Foreskin fibroblast (primary cell): ENCODE measurements around the genes ASCL1, GLT8D2, TXNRD1 and C12orf75.

- RRBS, result 2% methylated on average over 16 of the region's 56 CpGs
These were observed at the start of gene ASCL1 for GRCh38 chr12:102957163-102958069. TSS of gene ASCL1 (plus strand) at chr12:102957674.

GRCh38 chr12:103455377-103455864, 40.3 kb downstream of the C12orf42 start:
- RRBS, result no CpG with 5 or more reads among the region's 2 CpGs

DNA sequence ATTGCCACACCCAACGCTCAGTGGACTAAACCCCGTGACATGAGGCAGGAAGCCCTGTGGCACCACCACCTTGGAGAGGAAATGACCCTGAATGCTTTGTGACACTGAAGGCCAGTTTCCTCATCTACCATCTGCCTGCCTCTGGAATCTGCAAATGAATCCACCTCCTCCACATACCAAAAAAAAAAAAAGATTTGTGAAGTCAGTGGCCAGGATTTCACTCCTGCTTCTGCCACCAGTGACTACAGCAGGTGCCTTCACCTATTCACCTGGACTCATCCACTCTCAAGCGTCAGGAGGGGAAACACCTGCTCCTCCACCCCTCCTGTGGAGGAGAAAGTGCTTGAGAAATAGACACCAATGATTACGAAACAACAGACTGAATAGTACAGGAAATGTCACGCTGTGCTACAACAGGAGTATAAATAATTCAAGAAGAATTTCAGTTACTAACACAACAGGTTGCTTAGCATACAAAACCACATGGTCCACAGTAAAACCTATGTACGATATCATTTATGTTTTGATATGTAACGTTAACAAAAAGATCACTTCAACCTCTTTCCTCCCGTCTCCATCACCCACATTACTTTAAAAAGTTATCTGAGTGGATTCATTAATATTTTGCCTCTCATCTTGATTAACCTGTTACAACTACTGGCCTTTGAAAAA, 41.3 kb downstream of the NT5DC3 start:
- RRBS, result no CpG with 5 or more reads among the region's 8 CpGs

DNA sequence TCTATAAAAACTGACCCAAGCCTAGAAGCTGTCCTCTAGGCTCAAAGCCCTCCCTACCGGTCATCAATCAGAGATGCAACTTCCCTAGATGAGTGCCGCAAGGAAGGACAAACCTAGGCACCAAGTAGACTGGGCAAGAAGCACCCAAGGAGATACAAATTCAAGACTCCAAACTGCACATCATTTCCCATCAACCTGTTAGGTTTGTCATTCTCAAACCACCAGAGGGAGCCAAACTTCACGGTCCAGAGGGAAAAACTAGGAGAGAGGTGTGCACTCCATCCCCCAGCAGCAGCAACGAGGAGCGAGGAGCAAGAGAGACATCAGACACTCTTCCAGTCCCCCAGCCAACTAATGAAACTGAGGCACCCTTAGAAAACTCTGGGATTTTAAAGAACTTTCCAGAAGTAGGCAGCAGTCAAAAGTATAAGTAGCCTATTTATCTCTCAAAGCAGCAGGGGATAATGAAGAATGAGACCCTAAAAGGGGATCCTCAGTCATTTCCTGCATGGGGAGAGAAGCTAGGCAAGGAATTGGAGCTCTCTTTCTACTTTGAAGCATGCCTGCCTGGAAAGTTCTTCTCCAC, 37.0 kb upstream of the NT5DC3 start:
- RRBS, result no CpG with 5 or more reads among the region's 5 CpGs

DNA sequence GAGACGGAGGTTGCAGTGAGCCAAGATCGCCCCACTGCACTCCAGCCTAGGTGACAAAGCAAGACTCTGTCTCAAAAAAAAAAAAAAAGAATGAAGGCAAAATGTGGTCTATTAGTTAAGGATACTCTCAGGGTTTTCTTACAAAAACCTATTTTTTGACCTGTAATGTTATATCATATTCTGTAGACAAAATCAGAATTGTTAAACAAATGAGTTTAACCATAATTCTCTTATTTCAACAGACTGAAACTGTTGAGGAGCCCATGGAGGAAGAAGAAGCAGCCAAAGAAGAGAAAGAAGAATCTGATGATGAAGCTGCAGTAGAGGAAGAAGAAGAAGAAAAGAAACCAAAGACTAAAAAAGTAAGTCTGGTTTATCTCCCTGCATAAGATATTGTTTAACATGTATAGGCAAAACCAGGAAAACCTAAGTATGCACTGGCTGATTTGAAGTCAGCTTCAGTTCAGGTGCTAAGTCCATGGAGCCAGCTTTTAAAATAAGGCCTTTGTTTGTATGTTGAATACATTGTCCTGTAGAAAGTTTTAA, 8.0 kb downstream of the HSP90B1 start:
- RRBS, result no CpG with 5 or more reads among the region's 2 CpGs

DNA sequence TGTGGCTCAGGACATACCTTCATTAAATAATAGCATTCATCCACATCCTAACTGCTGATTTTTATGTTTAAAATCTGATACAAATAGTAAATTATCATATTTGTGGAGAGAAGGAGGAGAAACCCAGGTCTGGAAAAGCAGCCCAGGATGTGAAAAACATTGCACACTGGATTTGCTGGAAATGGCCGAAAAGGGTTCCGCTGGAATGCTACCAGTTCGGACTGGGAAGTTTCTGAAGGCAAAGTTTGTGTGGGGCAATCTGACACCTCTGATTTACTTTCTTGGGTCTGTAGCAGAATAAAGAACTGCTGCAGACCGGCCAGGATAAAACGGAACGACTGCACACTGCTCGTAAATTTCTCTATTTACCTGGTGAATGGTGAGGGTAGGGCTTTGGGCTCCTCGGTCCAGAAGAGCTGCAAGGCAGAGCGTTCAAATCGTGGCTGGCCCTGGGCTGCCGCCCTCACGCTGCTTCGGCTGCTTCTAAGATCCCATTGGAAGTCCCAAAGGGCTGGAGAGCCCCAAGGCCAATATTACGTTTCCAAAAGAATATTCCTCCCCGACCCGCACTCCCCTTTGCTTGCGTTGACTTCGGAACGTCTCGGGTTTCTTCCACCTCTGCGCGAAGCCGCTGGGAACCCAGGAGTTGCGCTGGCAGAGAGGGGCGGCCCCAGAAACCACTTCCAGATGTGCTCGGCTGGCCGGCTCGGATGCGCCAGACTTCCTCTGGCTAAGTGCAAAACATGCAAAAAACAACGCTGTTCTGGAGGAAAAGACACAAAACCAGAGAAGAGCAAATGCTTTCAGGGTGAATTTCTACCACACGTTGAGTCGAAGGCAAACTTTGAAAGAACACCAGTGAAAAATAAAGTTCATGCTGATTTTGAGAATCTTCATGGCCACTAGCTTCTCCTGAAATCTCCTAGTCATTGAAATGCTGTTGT, at the start of gene GLT8D2:
TSS of gene GLT8D2 (minus strand) at position 662 of the 944 bp plus-strand sequence.
- RRBS, result no CpG with 5 or more reads among the region's 32 CpGs

- RRBS, result no CpG with 5 or more reads among the region's 6 CpGs
These were observed 35.4 kb upstream of the TXNRD1 start for GRCh38 chr12:104180046-104180775.

- RRBS, result 13% methylated on average over 8 of the region's 81 CpGs
These were observed at the start of gene TXNRD1 for GRCh38 chr12:104215497-104216350. TSS of gene TXNRD1 (plus strand) at chr12:104215779.

DNA sequence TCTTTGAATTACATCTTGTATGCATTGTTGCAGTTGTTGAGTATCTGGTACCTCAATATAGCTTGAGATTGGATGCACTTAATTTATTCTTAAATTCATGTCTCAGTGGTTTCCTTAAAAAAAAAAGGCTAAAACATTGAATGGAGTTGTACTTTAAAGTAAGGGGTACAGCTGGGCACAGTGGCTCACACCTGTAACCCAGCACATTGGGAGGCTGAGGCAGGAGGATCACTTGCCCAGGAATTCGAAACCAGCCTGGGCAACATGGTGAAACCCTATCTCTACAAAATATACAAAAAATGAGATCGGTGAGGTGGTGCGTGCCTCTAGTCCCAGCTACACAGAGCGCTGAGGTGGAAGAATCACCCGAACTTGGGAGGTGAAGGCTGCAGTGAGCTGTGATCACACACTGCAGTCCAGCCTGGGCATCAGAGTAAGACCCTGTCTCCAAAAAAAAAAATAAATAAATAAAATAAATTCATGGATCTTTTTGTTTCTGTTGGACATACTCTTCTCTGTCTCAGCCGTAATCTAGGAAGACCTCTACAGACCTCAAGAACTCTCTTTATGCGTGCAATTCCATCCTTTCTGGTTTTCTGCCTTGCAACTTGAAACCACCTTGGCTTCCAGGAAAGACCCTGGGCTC, 25.8 kb downstream of the EID3 start:
- RRBS, result no CpG with 5 or more reads among the region's 7 CpGs

DNA sequence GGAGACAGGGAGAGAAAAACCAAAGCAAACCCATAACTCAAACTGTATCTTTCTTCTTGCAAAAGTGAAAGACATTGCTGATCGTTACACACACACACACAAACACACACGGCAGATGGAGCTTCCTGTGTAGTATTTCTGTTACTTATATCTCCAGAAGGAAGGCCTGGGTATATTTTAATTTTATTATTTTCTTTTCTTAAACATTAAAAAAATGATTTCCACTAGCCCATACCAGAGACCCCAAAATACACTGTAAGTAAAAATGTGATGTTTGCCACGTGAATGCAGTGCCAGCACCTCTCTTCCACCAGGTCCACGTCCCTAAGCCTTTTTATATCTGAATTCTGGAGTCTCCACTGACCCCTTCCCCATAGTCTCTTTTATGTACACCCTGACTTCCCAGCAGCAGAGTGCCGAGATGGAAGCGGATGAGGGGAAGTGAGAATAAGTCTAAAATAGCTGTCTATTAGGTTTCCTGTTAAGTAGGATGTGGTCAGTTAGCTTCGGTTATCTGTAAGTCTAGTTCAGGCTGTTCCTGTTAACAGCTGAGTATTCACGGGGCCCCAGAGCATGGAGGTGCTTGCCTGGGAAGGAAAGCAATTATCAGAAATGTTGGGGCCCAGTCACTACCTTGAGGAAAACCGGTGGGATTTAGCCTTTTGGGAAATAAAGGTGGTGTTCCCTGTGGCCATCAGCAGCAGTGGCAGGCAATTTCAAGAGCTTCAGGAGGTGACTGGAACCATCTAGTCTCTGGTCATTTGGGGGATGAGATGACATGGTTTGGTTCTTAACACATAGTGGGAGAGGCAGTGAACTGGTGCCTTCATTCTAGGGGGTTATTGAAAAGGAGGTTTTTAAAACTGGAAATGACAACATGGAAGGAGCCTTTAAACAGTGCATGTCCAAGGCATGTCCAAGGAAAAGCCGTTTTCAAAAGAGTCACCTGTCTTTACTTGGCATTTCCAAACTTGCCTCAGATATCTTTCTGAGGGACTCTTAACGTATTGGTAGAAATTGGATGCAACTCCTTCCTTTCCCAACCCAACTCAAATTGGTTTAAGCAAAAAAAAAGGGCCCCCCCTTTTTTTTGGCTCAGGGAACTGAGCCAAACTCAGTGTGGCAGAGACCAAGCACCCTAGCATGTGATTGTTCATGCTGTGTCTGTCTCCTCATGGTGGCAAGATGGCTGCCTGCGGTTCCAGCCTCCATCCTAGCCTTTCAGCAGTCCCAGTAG, 21.8 kb downstream of the CHST11 start:
- RRBS, result no CpG with 5 or more reads among the region's 12 CpGs

DNA sequence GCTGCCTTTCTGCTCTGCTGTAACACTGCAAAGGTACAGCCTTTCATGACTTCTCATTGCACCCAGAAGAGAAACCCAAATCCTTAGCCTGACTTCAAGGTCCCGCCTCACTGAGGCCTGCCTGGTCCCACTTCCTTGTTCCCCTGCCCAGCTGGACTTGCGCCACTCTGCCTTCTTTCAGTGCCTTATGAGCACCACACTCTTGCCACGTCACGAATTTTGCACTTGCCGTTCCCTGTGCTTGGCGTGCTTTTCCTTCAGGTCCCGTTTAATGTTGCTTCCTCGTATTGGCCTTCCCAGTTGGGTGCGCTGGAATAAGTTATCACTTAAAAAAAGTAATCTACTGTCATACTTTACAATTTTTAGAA, 24.3 kb downstream of the CHST11 start:
- RRBS, result no CpG with 5 or more reads among the region's 9 CpGs

- RRBS, result no CpG with 5 or more reads among the region's 3 CpGs
These were observed 30.1 kb downstream of the CHST11 start for GRCh38 chr12:104486942-104487243.

DNA sequence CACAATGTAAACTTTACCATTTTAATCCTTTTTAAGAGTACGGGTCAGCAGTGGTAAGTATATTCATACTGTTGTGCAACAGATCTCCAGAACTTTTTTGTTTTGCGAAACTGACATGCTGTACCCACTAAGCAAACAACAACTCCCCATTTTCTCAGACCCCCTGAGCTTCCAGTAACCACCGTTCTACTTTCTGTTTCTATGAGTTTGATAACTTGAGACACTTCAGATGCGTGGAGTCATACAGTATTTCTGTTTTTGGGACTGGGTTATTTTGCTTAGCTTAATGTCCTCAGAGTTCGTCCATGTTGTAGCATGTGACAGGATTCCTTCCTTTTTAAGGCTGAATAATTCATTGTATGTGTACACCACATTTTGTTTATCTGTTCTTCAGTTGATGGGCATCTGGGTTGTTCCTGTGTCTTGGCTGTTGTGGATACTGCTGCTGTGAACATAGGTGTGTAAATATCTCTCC, 38.1 kb downstream of the CHST11 start:
- RRBS, result no CpG with 5 or more reads among the region's 5 CpGs

GRCh38 chr12:104643204-104643599, 186.5 kb downstream of the CHST11 start:
- RRBS, result no CpG with 5 or more reads among the region's 4 CpGs

DNA sequence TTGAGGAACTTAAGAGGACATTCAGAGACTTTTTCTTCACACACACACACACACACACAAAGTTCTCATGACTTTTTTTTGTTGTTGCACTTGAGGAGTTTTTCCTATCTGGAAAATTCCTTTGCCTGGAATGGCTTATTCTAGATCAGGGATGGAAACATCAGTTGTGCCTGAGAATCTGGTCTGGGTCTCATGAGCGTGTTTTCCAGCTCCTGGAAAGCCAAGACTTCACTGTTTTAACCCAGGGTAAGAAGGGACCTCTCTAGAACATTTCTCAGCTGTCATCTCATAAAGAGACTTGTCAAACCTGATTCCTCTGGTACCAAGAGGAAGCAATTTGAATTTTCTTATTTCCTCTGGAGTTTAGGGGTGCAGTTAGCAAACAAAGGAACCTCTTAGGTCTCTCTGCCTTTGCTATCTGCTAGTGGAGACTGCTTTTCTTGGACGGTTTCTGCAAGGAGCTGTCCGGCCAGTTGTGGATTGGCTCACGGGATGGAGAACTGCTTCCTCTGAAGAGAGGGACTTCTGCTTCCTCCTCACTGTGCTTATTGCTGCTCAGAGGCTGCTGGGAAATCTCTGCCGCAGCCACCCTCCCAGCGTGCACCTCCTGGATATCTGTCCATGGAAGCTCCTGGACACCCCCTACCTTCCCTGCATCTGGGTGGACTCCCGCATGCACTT, 187.0 kb downstream of the CHST11 start:
- RRBS, result no CpG with 5 or more reads among the region's 7 CpGs

- RRBS, result no CpG with 5 or more reads among the region's 10 CpGs
These were observed 134.1 kb downstream of the SLC41A2 start for GRCh38 chr12:104823925-104824545.

- RRBS, result no CpG with 5 or more reads among the region's 3 CpGs
These were observed 99.5 kb downstream of the SLC41A2 start for GRCh38 chr12:104858560-104858959.

DNA sequence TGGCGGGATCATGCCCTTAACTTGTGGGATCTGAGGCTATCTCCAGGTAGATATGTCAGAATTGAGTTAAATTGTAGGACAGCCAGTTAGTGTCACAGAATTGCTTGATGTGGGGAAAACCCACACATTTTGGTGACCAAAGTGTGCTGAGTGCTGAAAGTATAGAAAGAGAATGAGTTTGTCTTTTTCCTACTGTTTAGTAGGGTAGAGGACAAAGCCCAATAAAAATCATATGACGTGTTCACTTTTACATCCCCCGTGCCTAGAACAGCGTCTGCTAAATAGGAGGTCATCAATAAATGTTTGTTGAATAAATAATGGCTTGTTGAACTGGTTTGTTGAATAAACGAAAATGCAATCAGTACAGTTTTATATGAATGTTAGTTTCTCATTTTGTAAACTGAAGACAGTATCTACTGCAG, 20.7 kb downstream of the APPL2 start:
- RRBS, result no CpG with 5 or more reads among the region's 5 CpGs

DNA sequence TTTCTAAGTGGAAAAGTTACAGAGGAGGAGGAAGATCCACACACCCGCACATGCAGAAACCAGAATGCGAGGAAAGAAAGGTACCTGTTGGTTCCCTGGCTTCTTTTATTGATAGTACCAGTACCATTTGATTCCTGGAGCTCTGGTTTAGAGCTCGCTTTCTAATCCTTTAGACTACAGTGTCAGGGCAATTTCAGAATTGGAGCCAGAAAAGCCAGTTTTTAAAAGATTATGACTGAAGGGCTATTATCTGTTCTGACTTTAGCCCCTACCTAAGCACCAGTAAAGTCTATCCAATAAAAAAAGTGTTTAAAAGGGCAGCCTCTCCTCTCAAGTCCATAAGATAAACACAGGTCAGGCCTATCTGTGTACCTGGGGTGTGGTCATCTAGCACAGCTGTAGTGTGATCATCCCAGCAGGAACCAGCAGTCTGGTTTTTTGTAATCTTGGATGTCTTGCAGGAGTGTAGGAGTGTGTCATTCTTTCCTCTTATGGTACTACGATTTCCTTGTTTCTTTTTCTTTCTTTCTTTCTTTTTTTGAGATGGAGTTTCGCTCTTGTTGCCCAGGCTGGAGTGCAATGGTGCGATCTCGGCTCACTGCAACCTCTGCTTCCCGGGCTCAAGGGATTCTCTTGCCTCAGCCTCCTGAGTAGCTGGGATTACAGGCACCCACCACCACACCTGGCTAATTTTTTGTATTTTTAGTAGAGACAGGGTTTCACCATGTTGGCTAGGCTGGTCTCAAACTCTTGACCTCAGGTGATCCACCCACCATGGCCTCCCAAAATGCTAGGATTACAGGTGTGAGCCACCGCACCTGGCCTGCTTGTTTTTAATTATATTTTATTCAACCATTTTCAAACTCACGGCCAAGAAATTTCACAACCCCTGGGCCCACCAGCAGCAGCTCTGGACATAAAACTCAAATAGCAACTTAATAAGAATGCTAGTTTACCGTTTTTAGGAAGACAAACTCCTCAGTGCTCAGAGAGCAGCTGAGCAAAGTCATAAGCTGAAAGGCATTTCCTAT, 6.4 kb downstream of the APPL2 start:
- RRBS, result no CpG with 5 or more reads among the region's 11 CpGs

DNA sequence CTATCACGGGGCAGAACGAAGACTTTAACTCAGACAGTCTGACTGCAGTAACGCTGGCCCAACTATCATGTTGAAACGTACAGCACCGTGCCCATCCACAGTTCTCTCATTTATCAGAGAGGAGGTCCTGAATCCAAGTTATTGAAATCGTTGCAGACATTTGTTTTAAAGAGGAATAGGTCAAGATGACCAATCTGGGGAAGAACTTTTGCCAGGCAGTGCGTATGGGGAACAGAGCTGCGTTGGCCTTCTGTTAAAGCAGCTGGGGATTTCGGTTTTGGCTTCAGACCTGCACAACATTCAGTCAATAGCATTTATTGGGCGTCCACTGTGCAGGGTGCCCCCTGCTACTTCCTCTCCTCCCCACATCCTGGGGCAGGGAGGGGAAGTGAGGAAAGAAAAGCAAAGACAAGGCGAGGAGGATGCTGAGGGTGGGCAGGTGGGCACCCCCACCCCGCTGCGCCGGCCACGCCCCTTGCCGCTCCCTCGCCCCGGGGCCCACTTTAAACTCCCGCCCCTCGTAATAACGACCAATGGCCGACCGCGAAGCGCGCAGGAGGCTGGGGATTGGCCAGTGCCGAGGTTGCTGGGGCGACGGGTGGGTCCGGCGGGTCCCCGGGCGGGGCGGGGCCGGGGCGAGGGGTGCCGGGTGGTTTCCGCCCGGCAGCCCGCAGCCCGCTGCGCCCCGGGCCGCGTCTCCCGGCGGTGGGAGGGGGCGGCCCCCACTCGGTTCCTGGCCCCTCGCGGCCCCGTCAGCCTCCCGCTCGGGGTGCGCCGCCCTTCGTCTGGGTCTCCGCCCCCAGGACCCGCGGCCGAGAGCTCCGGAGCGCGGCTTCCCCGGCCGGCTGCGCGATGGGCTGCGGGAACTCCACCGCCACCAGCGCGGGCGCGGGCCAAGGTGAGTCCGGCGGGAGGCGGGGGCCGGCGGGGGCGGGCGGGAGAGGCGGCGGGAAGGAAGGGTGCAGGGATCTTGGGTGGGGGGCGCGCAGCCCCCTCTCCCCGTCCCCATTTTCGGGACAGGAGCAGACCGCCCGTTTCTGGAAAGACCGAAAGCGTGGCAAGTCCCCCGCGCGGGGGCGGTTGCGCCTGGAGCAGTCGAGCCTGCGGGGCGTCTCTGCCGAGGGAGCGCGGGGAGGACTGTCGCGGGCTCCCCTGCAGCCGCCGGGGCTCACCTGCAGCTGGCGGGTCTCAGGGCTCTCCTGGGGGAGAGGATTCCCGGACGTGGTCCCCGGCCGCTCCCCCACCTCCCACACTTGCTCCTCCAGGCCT, at the start of gene C12orf75:
TSS of gene C12orf75 (plus strand) at position 652 of the 1,269 bp plus-strand sequence.
- RRBS, result under 1% methylated on average over 21 of the region's 111 CpGs